Iris pigment epithelial cell (primary cell): ENCODE measurements around the gene LAX1.

DNA sequence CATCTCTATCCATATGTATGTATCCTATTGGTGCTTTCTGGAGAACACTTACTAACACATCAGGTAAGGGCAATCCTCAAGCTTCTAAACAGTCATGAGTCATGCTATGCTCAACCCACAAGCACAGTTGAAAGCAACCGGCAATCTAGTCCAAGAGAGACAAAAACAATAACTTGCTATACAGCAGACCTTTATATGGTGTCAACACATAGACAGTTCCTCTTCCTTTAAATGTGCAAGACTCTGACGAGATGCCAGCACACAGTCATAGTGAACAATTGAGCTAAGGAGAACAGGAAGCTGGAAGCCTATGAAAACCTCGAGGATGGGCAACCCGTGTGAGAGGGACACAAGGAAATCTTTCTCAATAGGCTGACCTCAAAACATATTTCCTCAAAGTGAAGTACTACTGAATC, 5.3 kb downstream of the ADIPOR1 start:
- RRBS, result no CpG with 5 or more reads among the region's 4 CpGs

GRCh38 chr1:203006046-203006407, 1.1 kb upstream of the TMEM183A start:
- RRBS, result no CpG with 5 or more reads among the region's 5 CpGs

DNA sequence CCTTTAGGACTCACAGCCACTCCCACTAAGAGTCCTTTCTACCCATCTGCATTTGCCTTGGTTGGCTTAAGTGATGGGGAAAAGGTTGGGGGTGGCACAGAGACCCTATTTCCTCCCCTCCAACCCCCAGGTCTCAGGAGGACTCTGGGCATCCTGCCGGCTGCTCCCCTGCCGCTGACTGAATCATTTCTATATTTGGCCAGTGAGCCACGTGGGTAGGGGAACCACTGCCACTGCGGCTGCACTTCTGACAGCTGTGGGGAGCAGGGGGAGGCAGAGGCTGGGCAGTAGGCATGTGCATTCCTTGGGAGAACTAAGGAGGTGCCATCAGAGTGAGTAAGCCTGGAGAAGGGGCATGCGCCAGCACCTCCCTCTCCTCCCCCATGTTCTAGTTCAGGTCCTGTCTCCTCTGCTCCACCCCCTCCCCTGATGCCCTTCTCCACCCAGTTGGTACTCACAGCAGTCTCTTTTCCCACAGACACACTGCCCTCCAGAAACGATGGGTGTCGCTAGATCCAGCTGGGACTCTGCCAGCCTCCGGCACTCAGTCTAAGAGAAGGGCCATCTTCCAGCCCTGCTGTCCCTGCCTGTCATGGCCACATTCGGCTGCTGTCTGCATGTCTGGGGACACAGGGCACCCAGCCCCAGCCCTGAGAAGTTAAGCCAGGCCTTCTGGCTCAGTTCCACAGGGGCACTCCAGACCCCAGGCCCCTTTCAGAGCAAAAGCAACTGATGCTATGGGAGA, 12.0 kb downstream of the PPFIA4 start:
- RRBS, result no CpG with 5 or more reads among the region's 9 CpGs

GRCh38 chr1:203117600-203118254, 9.8 kb upstream of the ADORA1 start:
- RRBS, result 0% methylated on average over 1 of the region's 28 CpGs

DNA sequence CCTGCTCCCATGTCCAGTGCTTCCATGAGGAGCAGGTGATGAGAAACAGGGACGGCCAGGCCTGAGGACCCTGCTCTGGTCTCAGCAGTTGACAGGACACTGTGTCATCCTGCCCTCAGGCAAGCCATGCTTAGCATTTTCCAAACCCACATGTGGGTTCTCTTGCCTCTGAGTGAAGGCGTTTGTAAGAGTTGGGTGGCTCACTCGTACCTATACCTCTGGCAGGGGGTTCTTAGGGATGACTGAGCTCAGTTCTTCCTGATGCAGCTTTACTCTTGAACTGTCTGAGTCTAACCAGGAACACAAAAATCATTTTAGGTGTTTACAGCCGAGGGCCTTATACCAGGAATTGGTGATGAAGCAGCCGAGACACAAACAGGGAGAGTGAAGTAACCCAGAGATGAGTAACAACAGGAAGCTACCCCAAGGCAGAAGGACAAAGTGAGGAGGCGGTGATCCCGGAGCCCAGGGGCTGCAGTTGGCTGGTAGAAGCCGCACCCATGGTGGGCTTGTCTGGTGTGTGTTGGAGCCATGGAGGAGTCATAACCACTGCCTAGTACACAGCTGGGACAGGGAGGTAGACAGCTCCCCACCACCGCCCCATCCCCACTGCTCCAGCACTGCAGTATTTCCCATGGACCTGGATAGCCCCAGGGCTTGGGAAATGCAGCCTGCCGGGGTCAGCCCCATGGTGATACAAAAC, 21.4 kb downstream of the MYBPH start:
- RRBS, result no CpG with 5 or more reads among the region's 10 CpGs

- RRBS, result 98% methylated on average over 2 of the region's 14 CpGs
Observed at GRCh38 chr1:203184723-203185586, 1.5 kb downstream of the CHI3L1 start.

GRCh38 chr1:203272876-203273908, 32.1 kb upstream of the BTG2 start:
- RRBS, result 6% methylated on average over 3 of the region's 47 CpGs

- RRBS, result no CpG with 5 or more reads among the region's 23 CpGs
Observed at GRCh38 chr1:203277925-203279033, 27.0 kb upstream of the BTG2 start.

- RRBS, result no CpG with 5 or more reads among the region's 10 CpGs
Observed at GRCh38 chr1:203287048-203287878, 18.1 kb upstream of the BTG2 start.

DNA sequence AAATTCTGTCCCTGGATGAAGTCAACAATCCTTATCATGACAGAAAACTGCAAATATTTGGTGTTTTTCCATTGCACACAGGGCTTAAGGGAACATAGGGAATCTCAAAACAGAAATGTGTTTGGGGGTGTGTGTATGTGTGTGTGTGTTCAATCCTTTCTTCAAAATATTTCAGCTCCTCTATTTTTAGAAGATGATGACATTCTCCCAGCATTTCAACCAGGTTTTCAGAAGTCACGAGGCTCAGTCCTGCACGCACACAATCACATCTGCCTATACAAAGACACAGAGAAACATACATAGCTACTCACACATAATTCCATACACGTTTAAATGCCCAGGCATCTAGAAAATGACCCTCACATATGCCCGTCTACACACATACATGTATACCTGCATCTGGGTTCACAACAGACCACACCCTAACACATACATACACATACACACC, 28.0 kb upstream of the FMOD start:
- RRBS, result no CpG with 5 or more reads among the region's 4 CpGs

DNA sequence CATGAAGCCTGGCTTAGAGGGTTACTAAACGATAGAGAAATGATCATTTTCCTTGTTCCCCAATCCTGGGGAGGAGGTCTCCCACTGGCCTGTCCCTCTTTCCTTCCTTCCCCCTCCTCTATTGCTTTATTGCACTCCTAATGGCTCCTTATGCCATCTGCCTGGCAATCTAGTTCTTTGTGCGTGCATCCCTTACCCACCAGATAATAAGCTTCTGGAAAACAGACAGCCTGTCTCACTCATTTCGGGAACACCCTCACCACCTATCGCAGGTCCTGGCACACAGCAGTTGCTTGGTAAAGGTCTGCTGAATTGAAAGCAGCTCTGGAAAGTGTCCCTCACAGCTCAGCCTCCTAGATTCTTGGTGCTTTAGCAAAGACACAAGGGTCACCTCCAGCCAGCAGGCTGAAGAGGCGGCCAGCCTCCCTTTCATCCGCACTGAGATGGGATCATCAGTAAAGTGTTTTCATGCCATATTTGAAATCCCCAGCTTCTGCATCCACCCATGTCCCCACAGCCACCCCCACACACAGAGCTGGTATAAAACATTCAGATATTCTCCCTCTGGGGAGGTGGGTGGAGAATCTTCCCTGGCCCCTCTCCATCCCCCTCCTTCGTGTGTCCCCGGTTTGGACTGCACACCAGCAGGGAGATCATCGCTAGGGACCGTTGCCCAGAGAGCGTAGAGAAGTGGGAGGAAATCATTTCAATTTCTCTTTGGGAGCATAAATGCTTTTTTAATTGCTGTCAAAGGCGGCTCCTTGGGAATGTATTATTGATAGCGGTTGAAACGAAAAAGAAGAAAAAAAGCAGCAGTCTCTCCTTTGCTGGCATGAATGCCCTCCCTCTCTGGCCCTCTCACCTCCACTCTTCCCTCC, 29.1 kb upstream of the ATP2B4 start:
- RRBS, result no CpG with 5 or more reads among the region's 14 CpGs

- RRBS, result no CpG with 5 or more reads among the region's 2 CpGs
Observed at GRCh38 chr1:203658126-203658483, 31.5 kb downstream of the ATP2B4 start.

GRCh38 chr1:203743231-203744529, 21.3 kb upstream of the LAX1 start:
- RRBS, result no CpG with 5 or more reads among the region's 11 CpGs

DNA sequence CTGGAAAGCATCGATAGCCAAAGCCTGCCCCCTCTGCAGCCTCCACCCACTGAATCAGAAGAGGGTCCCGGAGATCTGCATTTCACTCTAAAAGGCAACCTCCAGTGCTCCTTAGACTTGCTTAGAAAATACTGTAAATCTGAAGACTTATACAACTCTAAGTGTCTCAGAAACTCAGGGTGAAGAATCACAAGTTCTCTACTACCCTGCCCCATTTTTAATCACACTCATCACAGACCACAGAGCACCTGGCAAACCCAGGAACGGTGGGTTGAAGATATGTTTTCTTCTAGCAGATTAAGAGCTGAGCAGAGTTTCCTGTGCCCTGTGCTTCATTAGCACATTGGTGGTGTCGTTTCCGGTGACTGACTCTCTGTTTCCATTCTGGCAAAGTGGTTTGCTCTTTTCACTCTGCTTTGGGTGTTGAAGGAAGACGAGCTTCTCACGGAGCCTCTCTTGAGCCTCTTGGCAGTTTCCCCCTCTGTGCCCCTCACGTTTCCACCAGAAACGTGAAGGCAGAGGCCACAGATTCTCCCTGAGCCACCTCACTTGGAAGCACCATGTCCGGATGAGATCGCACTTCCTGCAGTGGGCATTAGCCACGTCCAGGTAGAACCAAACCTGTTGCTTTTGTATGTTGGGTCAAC, at the start of gene LAX1:
Gene LAX1, plus strand, starts transcription at position 409 of the 647 bp plus-strand sequence.
- RRBS, result no CpG with 5 or more reads among the region's 12 CpGs

GRCh38 chr1:203771748-203772284, 6.8 kb downstream of the LAX1 start:
- RRBS, result no CpG with 5 or more reads among the region's 9 CpGs

- RRBS, result no CpG with 5 or more reads among the region's 1 CpG
Observed at GRCh38 chr1:203799670-203800325, 4.4 kb downstream of the ZBED6 start.

DNA sequence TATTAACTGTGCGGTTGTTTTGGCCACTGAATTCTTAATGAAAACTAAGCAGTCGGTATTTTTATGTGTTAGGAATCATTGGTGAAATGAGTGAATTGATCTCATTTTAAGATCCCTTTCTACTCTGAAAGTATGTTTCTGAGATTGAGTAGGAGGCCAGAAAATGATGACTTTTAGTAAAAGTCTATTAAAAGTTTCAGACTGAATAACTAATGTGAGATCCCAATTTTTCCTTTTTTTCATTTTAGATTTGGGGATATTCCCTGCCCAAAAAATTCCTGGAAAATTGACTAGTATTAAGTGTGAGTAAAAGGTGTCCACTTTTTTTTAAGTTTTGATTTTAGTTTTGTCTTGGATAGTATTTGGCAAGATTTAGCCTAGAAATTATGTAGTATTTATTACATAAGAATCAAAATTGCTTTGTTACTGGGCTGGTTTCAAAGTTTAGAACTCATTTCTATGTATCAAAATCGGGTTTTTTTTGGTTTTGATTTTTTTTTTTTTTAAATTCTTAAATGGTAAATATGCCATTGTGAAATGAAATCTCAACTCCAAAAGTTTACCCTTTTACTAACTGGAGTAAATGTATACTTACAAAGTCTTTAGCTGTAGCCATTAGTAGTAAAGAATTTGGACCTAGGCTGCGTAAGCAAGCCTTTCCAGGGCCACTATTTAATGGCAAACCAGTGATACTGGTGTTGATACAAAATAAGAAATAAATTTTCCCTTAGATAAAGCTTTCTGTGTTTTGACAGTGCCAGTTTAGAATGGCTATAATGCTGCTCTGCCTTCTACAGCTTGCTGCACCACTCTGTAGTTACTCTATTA, 6.1 kb downstream of the ZBED6 start:
- RRBS, result no CpG with 5 or more reads among the region's 4 CpGs

- RRBS, result no CpG with 5 or more reads among the region's 6 CpGs
Observed at GRCh38 chr1:203802155-203803061, 7.0 kb downstream of the ZBED6 start.

DNA sequence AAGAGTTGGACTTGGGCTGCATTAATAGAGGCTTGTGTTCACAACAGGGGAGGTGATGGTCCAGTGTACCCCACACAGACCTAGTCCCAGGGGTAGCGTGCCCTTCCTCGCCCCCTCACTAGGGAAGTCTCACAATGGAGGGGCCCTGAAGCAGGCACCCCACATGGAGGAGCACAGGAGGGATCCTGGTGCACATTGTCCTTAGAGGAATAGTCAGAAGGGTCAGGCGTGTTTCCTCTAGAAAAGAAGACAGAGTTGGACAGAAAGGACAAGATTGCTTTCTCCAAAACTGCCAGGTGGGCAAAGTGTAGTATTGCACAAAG, 23.4 kb downstream of the ETNK2 start:
- RRBS, result no CpG with 5 or more reads among the region's 3 CpGs

DNA sequence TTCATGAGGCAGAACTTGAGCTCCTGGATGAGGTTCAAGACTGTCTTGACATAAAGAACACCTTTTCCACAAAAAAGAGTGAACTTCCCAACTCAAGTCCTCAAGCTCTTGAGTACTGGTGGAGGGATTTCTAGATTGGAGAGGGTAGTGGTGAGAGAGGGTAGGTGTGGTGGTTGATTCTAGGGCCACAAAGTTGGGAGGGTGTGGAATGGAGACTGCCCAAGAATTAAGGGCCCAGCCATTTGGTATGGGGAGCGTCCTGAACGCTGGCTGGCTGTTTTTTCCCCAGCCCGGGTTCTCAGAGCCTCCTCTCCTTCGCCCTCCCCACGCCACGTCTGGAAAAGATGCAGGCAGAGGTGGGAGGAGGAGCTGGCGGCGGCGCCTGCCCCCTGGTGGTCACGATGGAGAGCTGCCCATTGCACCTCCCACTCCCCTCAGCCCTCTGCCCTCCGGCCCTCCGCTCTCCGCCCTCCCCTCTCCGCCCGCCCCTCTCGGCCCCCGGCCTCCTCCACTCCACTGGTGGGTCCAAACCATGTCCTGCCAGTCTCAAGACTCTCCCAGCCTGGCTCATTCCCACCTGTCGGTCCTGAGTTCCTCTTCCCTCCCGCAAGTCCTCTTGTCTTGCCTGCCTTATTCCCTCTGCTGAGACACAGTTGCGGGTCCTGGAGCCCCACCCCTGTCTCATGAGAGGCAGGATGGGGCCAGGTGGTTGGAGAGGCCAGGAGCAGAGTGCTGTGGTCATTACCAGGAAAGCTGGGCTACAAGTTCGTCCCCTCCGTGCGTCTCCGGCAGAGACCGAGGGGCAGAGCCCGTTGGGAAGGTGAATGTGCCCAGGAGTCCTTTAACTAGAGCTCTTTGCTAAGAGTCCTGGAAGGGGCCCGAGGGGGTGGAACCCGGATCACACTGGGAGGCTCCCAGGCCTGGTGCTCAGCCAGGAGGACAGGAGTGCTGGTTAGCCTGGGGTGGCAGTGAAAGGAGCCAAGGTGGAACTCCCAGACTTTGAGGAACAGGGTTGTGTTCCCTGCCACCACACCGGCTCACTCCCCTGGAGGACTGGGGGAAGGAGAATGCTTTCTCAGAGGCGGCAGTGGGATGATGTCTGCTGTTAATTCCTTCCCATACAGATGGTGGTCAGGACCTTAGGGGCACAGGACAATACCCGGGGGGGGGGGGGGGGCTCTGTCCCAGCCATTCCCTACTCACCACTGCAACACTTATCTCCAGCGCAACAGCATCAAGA, 22.6 kb downstream of the ETNK2 start:
- RRBS, result 2% methylated on average over 5 of the region's 32 CpGs